ENCODE measurements around the gene PLEKHA6.

- PRO-cap, 4 experiments: no peak in any of the 4 experiments
- RAMPAGE, long total RNA, 2 experiments: no peak in any of the 2 experiments
- RRBS: no CpG with 5 or more reads among the region's 6 CpGs
Measured at GRCh38 chr1:202968718-202969304, 1.8 kb upstream of the CYB5R1 start.

DNA sequence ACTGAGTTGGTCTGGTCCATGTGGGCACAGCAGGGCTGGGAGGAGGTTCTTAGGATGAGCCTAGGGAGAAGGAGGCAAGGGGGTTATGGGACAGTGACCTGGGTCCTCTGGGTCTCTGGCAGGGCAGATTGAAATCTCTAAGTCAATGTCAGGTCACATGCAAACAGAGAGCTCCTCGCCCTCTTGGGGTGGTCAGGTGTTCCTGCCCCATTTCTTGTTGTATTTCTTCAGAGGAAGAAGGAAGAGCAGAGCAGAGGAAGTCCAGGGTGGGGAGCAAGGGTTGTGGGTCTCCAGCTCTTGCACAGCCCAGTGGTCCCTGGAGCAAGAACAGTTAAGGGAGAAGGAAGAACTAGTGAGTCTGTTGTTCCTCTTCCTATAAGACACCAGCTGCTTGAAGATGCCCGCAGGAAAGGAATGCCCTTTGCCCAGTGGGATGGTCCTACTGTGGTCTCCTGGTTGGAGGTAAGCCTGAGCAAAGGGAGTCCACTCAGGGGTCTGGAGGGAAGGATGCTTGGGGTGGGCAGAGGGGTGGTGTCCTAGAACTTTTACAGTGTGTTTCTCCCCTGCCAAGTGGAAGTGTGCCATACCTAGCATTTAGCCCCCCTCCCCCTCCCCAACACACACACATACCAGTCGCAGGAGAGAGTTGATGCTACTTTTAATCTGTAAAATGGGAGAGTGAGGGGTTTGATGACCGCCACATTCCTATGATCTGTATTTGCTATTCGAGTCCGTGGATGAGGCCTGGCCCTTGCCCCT, 26.2 kb downstream of the MYOG start:
- PRO-cap, 4 experiments: no peak in any of the 4 experiments
- RAMPAGE, long total RNA, 2 experiments: no peak in any of the 2 experiments
- RRBS: no CpG with 5 or more reads among the region's 6 CpGs

- PRO-cap, 4 experiments: peak in 1 of 4 experiments; most common plus-strand start chr1:203274176 (in 1); most common minus-strand start chr1:203274047 (in 1)
- RAMPAGE, long total RNA, 2 experiments: no peak in any of the 2 experiments
- RRBS: no CpG with 5 or more reads among the region's 7 CpGs
Measured at GRCh38 chr1:203273909-203274364, 31.4 kb upstream of the BTG2 start.

DNA sequence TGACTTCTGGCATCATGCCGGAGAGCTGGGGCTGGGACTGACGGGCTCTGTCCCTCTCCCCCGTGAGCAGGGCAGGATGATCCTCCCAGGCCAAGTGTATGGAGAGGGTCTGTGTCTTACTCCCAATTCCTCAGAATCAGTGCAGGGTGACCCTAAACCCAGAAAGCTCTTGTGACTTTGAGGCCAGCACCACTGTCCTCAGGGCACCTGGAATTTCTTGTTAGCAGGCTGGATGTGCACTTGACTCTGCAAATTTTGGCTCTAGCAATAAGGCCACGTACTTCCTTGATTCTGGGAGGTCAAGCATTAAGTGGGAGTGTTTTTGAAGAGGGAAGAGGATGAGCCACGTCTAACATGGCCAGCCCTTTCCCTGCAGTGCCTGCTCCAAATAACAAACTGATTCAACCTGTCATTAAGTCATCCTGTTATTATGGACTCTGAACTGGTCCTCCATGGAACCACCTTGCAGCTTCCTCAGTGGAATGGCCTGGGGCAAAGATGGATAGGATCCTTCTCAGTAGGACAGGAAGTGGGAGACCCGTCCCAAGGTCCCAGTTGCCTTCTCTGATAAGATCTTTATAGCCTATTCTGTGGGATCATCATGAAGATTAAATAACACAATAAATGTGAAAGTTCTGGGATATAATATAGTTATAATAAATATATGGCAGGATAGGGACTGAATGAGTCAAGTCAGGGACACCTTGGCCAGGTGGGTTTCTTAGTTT, 20.6 kb upstream of the BTG2 start:
- PRO-cap, 4 experiments: peak in 1 of 4 experiments; most common plus-strand start position 316 of the sequence (in 1); most common minus-strand start position 219 of the sequence (in 1)
- RAMPAGE, long total RNA, 2 experiments: no peak in any of the 2 experiments
- RRBS: no CpG with 5 or more reads among the region's 6 CpGs

DNA sequence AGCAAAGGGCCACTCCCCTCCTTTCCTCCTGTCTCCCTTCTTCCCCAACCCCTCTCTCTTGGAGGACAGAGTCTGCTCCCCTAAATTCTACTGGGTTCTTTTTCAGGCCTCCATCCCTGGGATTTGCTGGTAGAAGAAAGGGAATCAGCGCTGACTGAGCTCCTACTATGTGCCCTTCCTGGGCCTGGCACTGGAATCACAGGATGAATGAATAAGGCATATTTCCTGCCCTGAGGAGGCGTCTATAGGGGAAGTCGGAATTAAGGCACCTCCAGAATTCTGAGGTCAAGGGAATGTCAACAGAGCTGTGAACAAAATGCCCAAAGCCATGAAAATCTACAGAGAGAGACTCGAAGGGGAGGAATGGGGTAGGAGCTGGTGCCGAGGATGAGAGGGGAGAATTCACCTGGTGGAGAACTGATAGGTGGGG, 17.4 kb upstream of the BTG2 start:
- PRO-cap, 4 experiments: no peak in any of the 4 experiments
- RAMPAGE, long total RNA, 2 experiments: no peak in any of the 2 experiments
- RRBS: no CpG with 5 or more reads among the region's 5 CpGs

GRCh38 chr1:203463475-203464075, 12.0 kb upstream of the PRELP start:
- PRO-cap, 4 experiments: peak in 4 of 4 experiments; most common plus-strand start chr1:203463958 (in 4); most common minus-strand start chr1:203463842 (in 3)
- RAMPAGE, long total RNA, 2 experiments: no peak in any of the 2 experiments
- RRBS: no CpG with 5 or more reads among the region's 8 CpGs

DNA sequence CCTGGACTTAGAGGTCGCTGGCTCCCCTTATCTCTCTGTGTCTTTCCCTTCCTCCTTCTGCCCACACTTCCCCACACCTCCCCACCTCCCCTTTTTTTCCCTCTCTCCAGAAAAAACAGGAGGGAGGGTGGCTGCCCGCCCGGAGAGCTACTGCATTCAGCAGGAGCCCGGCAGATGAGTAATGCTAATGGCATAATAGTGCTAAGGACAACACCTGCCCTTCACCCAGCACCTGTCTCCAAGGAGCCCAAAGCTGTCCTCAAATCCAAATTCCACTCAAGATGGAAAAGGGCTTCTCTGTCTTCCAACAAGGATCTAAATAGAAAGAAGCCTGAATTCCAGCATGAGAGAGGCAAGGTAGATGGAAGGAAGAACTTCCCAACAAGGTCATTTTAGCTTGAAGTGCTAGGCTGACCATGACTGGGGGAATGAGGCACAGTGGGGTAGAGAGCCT, 11.3 kb upstream of the PRELP start:
- PRO-cap, 4 experiments: peak in 2 of 4 experiments; most common plus-strand start position 187 of the sequence (in 1); most common minus-strand start position 59 of the sequence (in 2)
- RAMPAGE, long total RNA, 2 experiments: no peak in any of the 2 experiments
- RRBS: no CpG with 5 or more reads among the region's 4 CpGs

- PRO-cap, 4 experiments: peak in 3 of 4 experiments; most common plus-strand start chr1:203597896 (in 2); most common minus-strand start chr1:203597786 (in 2)
- RAMPAGE, long total RNA, 2 experiments: no peak in any of the 2 experiments
- RRBS: no CpG with 5 or more reads among the region's 14 CpGs
Measured at GRCh38 chr1:203597258-203598135, 29.1 kb upstream of the ATP2B4 start.

DNA sequence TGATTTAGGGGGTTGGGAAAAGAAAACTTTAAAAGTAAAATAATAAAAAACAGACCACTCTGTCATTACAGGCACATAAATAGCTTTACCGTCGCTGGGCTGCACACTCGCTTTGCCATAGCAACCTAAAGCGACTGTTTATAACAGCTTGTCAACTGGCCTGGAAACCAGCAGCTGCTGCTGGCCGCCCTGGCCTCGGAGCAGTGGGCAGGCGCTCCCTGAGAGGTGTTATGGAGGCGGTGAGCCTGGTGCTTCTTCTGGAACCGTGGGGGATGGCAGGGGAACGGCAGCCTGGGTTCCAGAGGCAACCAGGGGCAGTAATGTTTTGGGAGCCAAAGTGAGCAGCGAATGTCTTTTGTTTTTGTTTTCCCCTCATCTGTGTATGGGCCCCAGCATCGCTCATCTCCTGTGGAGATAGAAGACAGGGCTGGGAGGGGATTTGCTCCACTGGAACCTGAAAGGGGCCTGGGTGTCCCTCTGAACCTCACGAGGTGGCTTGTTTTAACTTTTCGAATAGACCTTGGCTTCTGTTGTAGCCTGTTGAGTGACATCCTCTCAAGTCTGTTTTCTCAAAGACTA, 45.8 kb downstream of the ATP2B4 start:
- PRO-cap, 4 experiments: peak in 4 of 4 experiments; most common plus-strand start position 170 of the sequence (in 2)
- RAMPAGE, long total RNA, 2 experiments: no peak in any of the 2 experiments
- RRBS: no CpG with 5 or more reads among the region's 14 CpGs

- PRO-cap, 4 experiments: no peak in any of the 4 experiments
- RAMPAGE, long total RNA, 2 experiments: no peak in any of the 2 experiments
- RRBS: no CpG with 5 or more reads among the region's 6 CpGs
Measured at GRCh38 chr1:203802155-203803061, 7.0 kb downstream of the ZBED6 start.

GRCh38 chr1:203824249-203824809, 28.9 kb downstream of the ZBED6 start:
- PRO-cap, 4 experiments: no peak in any of the 4 experiments
- RAMPAGE, long total RNA, 2 experiments: no peak in any of the 2 experiments
- RRBS: no CpG with 5 or more reads among the region's 6 CpGs

- PRO-cap, 4 experiments: peak in 4 of 4 experiments; most common plus-strand start chr1:204088384 (in 1); most common minus-strand start chr1:204088324 (in 3)
- RAMPAGE, long total RNA, 2 experiments: no peak in any of the 2 experiments
- RRBS: no CpG with 5 or more reads among the region's 8 CpGs
Measured at GRCh38 chr1:204087797-204088530, 15.0 kb downstream of the SOX13 start.

DNA sequence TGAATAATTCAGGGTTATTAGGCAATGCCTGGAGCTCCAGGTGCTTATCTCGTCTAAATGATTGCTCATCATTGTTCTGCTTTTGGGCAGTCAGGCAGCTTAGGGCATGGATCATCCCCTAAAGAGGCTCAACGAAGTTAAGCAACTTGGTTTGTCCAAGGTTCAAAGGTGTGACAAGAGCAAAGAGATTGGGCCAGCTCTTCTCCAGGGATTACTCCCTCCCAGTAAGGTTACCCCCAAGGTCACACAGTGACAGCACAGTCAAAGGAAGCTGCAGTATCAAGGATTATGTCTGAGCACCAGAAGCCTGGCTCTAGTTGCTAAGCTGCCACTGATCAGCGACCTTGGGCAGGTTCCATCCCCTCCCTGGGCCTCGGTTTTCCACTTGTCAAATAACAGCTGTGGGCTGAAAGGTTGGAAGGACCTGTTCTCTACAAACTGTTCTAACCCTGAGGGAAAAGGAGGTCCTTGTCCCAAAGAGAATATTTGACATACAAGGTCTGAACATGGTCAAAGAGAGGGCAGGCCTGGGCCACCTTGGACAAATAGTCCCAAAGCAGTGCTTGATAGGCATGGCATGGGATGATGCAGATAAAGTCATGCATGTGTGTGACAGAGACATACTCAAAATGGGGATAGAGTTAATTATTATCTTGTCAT, 6.7 kb downstream of the ETNK2 start:
- PRO-cap, 4 experiments: no peak in any of the 4 experiments
- RAMPAGE, long total RNA, 2 experiments: no peak in any of the 2 experiments
- RRBS: no CpG with 5 or more reads among the region's 4 CpGs

GRCh38 chr1:204149458-204150233, 2.2 kb downstream of the ETNK2 start:
- PRO-cap, 4 experiments: no peak in any of the 4 experiments
- RAMPAGE, long total RNA, 2 experiments: no peak in any of the 2 experiments
- RRBS: 60% methylated on average over 2 of the region's 13 CpGs

DNA sequence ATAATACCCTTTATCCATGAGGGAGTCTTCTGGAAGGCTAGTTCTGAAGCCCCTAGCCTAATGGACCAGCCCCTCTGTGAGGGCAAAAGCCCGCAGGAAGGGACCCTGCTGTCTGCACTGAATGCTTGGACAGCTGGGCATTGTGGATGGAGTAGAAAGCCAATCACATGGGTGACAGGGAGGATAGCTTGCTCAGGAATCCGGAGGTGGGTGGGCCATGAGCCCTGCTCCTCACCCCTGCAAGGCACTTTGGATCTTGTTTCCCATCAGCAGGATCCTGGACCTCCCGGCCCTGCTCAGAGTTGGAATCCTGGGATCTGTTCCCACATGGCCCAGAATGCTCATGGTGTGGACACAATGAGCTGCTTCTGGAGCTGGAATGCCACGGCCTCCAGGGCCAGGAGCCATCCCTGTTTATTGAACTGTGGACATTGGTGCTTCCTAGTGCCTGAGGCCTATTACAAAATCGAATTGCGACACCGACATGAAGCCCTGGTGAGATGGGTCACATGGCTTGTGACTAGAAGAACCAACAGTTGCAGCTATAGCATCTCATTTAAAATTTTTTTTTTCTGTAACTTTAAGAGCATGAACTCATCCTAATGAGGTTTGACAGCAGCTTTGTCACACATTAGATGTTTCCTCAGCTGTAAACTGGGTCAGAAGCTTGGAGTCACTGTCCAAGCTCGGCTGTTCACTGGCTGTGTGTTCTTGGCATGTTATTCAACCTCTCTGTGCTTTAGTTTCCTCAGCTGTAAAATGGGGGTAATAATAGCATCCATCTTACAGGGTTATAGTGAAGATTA, 40.3 kb upstream of the GOLT1A start:
- PRO-cap, 4 experiments: no peak in any of the 4 experiments
- RAMPAGE, long total RNA, 2 experiments: no peak in any of the 2 experiments
- RRBS: 16% methylated on average over 2 of the region's 8 CpGs

DNA sequence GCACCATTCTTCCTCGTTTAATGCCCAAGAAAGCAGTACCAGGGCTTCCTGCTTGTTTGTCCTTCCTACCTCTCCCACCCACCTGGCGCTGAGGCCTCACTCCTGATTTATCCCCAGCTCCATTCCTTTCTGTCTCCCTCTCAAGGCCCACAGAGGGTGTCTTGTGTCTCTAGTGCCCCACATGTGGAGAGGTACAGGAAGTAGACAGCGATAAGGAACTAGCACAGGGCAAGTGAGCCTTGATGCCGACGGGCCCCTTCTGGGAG, 32.6 kb downstream of the PLEKHA6 start:
- PRO-cap, 4 experiments: no peak in any of the 4 experiments
- RAMPAGE, long total RNA, 2 experiments: no peak in any of the 2 experiments
- RRBS: no CpG with 5 or more reads among the region's 5 CpGs

- PRO-cap, 4 experiments: no peak in any of the 4 experiments
- RAMPAGE, long total RNA, 2 experiments: start-site peak on the minus strand in 1 of 2 experiments, at chr1:204359916-204359960 at its widest, 6 reads per replicate
- RRBS: 21% methylated on average over 6 of the region's 20 CpGs
Measured at GRCh38 chr1:204359453-204360186, at the start of gene PLEKHA6. TSS of gene PLEKHA6 (minus strand) at chr1:204359929.

DNA sequence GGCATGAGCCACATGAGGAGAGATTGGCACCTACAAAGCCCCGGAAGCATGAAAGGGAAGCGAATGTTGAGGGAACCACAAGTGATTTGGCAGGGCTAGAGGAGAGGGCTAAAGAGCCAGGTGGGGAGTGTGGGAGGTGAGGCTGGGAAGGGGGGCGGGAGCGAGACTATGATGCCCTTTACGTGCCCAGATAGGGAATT, 5.2 kb upstream of the PLEKHA6 start:
- PRO-cap, 4 experiments: no peak in any of the 4 experiments
- RAMPAGE, long total RNA, 2 experiments: no peak in any of the 2 experiments
- RRBS: no CpG with 5 or more reads among the region's 5 CpGs

- PRO-cap, 4 experiments: no peak in any of the 4 experiments
- RAMPAGE, long total RNA, 2 experiments: no peak in any of the 2 experiments
- RRBS: no CpG with 5 or more reads among the region's 3 CpGs
Measured at GRCh38 chr1:204394135-204394961, 17.3 kb downstream of the PPP1R15B start.

GRCh38 chr1:204407561-204408426, 3.8 kb downstream of the PPP1R15B start:
- PRO-cap, 4 experiments: no peak in any of the 4 experiments
- RAMPAGE, long total RNA, 2 experiments: no peak in any of the 2 experiments
- RRBS: no CpG with 5 or more reads among the region's 5 CpGs